Ileum (tissue), 1 donor: ENCODE measurements around a stretch of chr3.

- PRO-cap = no peak
These were observed 3.7 kb upstream of the EIF4E3 start for GRCh38 chr3:71728872-71729337.

DNA sequence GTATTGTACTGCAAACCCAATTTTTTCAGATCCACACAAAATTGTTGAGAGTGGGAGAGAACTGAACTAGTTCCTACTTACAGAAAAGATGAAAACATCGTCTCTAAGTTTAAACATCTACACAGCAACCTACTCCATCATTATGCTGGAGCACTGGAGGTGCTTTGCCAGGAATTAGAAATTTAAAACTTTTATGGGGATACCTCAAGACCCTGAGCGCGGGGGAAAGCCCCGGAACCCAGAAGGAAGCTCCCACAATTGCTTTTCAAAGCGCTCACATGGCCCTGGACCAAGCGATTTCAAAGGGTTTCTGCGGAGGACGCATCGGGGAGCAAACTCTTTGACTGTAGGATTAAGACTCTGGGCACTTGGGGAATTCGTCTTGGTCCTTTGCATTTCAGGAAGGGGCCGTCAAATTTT is 778 bp downstream of the PROK2 start:
- PRO-cap = no peak

- PRO-cap = no peak
These were observed 354.0 kb upstream of the PROK2 start for GRCh38 chr3:72138996-72139238.

DNA sequence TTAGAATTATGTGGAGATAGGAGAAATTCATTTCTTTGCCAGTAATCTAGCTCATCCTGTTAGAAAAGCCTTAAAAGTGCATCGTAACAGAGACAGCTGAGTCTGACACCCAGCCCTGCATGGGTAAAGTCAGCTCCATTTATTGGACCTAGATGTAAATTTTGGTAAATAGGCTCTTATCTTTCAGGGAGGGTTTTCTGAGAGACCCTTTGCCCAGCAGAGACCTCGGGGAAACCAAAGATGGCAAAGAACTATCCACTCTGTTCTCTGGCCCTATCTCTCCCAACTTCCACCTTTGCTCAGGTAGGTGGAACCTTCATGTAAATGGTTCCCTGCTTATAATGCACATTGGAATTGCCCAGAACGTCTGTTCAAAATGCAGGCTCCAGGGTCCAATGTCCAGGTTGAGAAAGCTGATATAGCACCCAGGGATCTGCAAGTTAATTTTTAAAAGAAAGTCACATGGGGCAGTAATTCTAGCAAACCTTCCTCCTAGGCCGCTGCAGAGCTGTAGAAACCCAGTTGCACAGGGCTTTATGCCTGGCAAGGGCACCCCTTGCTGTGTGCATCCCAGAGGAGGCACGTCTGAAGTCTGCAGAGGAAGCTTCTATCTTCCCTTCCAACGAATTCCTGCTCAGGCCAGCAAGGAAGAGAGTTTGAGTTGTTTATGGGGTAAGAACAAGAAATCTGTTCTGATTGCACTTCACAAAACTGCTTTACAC is 366.0 kb upstream of the PROK2 start:
- PRO-cap = bidirectional peak, plus-strand start at position 521 of the sequence, minus-strand start at position 269 of the sequence

GRCh38 chr3:72171546-72171964 is 386.6 kb upstream of the PROK2 start:
- PRO-cap = no peak

DNA sequence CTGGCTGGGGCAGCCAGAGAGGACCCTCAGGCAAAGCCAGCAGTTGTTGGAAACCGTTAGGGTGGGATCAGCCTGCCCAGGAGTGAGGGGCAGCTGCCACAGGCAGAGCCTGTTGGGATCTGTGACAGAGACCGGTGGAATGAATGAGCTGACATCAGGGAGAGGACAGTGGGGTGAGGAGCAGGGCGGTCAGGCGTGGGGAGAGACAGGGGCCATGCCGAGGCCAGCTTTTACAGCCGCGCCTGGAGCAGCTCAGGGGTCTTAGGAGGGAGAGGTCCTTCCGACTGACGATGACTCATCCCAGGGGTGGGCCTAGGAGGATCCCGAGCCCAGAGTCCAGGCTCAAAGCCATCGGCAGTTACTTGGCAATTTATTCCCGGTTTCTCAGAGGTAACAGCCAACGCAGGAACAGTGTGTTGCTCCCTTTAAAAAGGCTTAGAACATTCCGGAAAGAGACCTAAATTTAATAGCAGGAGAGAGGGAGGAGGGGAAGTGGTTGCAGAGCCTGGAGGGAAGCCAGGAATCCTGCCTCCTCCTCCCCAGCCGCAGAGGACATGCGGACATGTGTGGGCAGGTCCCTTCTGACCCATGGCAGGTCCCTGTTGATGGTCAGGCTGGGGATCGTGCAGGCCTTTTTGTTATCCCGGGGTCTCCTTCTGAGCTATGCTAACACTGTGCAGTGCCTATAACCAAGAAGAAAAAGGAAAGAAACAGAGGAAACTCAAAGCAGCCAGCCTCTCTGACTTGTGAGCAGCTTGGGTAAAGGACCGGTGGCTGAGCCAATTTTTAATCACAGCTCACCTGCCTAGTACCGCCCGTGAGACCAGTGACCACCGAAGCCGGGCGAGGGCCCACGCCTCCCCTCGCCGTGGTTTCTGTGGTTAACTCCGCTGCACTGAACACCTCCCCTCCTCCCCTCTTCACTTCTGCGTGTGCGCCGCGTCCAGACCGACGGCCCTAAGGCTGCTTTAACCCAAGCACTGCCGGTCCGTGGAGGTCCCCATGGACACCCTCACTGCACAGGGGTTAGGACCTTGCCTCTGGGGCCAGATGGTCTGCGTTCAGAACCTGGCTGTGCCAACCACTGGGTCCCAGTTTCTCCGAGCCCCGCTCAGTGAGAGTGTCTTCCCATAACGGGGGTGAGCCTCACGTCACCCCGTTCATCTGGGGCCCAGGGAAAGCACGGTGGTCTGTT is 392.4 kb upstream of the PROK2 start:
- PRO-cap = no peak

- PRO-cap = no peak
These were observed 504.2 kb upstream of the PROK2 start for GRCh38 chr3:72288709-72289928.

- PRO-cap = no peak
These were observed 519.1 kb upstream of the PROK2 start for GRCh38 chr3:72304015-72304550.

DNA sequence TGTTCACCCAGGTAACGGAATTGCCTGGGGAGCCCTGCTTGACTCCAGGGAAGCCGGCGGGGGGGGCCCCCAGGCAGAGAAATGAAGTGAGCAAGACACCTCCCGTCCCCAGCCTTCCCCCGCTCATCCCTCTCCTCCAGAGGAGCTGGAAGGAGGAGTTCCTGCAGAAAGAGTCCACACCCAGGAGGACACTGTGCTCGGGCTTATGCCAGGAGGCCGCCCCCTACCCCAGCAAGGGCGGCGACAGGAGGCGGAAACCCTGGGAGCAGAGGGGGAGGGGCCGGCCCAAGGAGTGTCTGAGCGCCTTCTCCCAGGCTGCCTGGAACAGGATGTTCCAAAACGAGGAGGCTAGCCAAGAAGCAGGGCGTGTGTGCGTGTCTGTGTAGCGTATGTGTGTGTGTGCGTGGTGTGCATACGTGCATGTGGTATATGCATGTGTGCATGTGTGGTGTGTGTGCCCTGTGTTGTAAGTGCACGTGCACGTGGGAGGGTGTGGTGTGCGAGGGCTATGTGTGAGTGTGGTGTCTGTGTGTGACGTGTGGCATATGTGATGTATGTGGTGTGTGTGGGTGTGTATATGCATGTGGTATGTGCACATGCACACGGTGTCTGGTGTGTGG is 511.3 kb downstream of the SHQ1 start:
- PRO-cap = no peak

DNA sequence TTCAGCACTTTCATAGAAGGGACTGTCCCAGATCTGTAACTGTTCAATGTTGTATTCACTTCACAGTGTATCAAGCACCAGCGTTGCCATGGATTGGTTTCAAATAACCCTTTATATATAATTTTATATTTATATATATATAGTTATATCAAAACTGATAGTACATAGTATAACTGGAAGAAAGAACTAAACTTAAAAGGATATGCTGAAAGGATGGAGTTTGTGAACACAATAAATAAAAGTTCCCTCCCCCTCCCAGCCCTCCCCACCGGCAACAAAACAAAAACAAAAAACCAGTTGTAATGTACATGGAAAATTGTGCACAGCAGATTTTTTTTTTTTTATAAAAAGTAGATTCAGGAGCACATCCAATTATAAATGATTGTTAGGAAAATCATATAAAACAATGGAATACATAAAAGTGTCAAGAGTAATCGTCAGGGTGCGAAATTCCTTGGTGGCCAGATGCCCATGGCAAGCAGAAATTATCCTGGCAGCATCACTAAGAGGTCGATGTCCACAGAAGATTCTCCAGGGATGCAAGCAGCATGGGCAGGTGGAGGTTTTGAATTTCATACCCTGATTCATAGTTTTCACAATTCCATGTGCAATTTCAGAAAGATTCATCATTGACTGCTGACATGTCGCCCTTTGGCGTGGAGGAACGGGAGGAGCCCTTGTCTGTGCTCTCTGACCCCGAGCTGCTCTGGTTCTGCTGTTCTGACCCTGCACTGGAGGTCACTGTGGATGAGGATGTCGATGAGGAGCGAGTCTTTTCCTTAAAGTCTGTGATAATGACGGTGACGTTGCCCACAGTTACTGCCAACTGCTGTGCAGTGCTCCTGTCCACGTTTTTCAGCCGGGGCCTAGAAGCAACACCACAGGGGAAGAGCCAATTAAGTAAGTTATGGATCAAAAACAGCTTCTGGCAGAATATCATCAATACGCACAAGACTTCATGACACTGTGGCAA is 470.2 kb downstream of the SHQ1 start:
- PRO-cap = no peak

GRCh38 chr3:72388096-72388729 is 460.0 kb downstream of the SHQ1 start:
- PRO-cap = no peak

DNA sequence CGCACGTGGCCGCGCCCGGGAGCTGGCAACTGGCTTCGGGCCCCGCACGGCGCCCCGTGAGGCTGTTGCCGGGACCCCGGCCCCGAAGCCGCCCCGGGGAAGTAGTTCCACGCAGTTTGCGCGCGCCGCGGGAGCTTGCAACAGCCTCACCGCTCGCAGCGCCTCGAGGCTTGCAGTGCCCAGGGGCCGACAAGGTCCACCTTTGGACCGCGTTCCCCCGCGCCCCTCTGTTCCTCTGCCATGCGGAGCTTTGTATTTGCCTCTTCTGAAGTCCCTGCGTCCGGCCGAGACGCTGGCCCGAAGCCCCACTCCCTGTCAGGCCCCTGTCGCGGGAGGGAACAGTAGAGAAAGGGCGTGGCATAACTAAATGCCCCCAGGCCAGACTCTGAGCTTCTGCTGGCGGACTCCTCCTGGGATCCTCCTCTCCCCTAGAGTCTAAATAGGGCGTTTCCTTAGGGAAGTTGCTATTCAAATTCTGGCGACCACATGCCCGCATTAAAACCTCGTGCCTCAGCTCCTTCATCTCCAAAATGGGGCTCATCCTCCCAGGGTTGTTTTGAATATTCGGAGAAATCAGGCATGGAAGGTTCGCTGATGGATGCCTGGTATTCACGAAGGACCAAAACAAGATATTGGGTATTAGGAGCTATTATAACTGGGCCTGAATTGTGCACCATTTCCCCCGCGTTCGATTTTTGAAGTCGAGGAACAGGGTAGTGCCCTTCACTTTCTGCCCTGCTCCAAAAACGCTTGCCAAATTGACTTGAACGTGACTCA is 400.7 kb downstream of the SHQ1 start:
- PRO-cap = no peak

DNA sequence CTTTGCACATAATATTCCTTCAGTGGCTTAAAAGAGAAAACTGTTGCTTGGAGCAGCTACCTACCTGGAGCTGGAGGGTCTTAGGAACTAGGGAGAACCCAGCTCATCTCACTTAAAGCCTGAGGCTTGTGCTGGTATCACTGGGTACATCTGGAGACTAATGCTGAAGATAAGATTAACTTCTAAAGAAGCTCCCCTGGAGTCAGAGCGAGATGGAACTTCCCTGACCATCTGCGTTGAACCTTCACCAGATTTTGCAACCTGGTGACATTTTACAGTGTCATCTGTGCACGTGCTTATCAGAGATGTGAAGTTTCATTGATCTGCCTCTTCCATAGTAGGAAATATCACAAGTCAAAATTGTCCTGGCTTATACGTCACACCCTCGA is 395.6 kb downstream of the SHQ1 start:
- PRO-cap = no peak

DNA sequence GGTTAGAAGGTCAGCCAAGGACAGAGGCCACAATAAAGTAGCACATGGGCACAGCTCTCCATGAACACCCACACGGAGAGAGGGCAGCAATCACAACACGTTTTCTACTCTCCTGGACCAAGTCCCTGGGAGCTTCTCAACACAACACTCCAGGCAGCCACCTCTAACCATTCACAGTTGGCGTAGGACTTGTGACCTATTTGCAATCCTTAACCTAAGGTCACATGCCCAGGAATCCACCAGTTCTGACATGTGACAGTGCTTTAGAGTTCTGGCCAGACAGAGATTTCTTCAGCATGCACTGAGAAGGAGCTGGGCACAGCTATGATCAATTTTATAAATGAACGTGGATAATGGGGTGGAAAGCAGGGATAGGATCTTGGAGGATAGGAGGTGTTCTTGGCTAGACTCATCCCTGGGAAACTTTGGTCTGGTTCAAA is 280.7 kb downstream of the SHQ1 start:
- PRO-cap = no peak

GRCh38 chr3:72738283-72739467 is 109.6 kb downstream of the SHQ1 start:
- PRO-cap = bidirectional peak, plus-strand start at chr3:72738906, minus-strand start at chr3:72738865

DNA sequence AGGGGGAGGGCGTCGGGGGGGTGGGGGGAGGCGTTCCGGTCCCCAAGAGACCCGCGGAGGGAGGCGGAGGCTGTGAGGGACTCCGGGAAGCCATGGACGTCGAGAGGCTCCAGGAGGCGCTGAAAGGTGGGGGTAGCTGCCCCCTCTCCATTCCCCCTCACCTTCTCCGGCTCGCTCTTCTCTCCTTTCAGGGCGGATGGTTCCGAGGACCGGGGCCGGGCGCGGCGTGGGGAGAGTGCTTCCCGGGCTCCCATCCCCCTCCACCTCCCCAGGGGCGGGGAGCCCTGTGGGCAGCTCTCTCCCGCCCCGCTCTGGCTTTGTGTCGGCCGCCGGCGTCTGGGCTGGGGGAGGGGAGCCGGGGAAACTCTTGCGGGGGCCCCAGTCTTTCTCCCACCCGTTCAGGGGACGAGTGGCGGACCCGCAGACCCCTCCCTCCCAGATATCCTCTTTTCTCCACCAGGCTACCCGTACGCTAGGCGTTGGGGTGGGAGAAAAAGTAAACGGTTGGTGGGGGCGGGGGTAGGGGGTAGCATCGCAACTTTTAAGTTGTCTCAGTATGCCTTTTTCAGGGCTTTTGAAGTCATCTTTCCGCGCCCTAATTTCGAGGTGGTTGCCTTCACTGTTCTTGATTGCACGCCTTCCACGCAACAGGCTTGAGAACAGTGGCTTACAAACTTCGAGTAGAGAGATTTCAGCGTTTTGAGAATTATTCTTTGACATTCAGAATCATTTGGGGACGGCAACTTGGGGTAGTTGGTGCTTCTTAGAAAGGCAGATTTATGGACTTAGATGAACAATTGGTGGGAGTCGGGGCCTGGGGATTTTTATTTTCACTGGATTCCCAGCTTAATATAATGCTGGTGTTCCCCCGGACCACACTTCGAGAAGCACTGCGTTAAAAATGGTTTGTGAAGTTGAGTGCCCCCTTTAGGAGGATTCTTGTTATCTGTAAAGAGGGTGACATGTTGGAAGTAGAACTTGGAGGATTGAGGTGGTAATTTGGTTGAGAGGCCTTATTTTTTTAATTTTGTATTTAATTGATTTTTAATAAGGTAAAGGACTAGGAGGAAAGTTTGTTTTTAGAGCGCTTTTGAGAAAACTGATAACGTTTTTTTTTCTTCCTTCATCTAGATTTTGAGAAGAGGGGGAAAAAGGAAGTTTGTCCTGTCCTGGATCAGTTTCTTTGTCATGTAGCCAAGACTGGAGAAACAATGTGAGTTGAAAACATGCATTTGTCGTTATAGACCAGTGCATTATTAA is 765 bp downstream of the PPP4R2 start:
- PRO-cap = unidirectional peak, minus-strand start at position 262 of the sequence; unidirectional peak, minus-strand start at position 313 of the sequence

GRCh38 chr3:73008090-73008809 is 11.6 kb downstream of the PPP4R2 start:
- PRO-cap = no peak

DNA sequence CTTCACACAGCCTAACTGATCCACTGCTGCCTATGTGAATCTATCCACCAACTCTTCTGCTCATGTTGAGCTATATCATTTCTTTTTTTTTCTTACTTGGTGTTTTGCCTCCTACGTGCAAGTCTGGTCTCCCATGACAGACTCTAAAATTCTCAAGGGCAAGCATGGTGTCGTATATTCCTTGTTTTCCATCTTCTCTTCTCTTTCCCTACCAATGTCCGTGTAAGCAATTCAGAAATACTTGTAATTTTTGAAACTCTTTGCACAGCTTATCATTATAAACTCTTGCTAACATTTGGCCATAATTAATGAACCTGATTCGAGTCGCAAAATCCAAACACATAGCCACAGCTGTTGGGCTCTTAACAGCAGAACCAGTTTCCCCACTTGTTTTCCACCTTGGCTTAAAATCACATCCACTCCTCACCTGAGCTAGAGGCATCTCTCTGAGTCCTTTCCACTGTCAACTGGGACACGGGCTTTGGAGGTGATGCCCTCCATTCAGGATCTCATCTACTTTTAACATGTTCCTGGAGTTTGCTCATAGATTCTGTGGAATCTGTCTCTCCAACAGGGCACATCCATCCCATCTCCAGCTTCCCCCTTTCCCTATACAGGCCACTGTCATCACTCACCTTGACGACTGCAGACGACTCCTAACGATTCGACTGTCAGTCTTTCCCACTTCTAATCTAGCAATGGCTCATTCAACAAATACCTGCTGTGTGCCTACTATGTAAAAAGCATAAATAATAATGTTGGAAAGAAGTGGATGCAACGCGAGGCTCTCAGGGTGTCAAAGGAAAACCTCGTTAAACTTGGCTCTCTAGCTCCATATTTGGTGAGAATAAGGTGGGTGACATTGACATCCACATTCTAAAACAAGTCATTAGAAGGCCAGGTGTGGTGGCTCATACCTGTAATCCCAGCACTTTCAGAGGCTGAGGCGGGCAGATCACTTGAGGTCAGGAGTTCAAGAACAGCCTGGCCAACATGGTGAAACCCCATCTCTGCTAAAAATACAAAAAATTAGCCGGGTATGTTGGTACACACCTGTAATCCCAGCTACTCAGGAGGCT is 123.6 kb downstream of the PDZRN3 start:
- PRO-cap = no peak

GRCh38 chr3:73513269-73513925 is 111.3 kb downstream of the PDZRN3 start:
- PRO-cap = no peak

DNA sequence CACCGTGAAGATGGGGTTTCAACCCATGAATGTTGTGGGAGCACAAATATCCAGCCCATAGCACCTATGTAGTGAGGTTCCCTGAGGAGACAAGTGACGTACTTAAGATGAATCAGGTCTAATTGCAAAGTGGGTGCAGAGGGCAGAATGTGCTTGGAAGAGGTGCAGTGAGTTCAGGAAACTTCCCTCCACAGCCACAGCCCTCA is 106.0 kb downstream of the PDZRN3 start:
- PRO-cap = no peak